ENCODE measurements around the genes COL1A1, XYLT2 and MYCBPAP.

DNA sequence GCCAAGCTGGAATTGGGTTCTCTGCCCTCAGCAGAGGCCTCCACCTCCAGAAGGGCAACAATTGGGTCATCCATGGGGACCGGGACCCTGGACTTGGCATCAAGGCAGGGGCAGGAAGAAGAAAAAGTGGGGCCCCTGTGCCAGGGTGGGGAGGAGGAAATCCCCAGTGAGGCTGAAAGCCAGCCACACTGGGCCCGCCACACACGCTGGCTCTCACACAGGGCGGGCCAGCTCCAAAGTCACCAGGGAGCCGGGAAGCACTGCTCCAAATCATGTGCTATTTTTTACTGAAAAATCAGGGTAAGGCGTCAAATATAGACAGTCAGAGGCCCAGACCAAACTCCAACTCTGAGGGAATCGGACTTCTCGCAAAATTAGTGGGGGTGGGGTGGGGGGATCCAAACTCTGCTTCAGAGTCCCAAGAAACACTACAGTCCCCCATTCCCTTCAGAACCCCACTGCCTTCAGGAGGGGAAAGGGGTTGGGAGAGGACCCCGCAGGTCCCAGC is 3.1 kb downstream of the PPP1R9B start:
- RRBS, 2 experiments, result no CpG with 5 or more reads among the region's 9 CpGs

DNA sequence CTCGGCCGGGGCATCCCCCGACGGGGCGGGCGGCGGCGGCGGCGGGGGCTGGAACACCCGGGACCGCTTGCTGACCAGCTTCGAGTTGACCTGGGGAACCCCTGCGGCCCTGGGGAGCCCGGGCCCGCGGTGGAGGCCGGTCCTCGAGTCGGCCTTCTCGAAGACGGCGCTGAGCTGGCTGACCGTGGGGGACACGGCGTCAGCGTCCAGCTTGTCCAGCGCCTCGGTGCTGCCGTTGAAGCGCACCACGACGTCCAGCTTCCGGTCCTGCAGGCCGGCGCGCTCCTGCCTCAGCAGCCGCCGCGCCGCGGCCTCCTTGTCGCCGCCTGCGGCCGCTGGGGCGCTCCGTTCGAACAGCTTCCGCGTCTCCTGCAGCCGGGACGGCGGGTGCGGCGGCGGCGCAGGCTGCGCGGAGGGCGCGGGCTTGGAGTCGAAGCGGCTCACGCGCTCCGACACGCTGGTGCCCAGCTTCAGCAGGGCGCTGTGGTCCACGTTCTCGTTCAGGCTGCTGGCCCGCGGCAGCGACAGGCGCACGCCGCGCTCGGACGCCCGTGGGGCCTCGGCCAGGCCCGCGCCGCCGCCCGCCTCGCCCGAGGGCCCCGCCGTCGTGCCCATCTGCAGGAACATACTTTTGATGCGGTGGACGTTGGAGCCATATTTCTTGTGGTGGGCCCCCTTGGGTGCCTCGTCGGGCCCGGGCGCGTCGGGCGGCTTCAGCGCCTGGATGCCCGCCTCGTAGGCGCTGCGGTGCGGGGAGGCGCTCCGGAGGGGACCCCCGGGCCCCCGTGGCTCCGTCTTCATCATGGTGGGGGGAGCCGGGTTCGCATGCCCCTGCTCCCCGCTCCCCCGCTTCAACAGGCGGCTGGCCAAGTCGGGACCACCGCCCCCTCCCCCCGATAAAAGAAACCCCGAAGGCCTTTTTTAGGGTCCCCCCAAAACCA is 497 bp downstream of the PPP1R9B start:
- RRBS, 2 experiments, result 1 to 2% methylated on average over 41 of the region's 121 CpGs

DNA sequence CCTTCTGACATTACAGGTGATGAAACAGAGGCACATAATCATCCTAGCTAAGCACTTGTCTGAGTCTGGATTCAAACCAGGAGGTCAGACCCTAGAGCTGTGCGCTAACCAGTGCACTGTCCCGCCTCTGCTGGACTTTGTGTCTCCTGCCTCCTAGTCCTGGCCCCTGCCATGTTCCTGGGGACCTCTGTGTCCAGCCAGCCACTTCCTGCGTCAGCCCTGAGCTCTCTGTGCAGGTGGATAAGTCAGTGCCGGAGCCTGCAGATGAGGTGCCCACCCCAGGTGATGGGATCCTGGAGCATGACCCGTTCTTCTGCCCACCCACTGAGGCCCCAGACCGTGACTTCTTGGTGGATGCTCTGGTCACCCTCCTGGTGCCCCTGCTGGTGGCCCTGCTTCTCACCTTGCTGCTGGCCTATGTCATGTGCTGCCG is 4.1 kb downstream of the SGCA start:
- RRBS, 2 experiments, result no CpG with 5 or more reads among the region's 7 CpGs

DNA sequence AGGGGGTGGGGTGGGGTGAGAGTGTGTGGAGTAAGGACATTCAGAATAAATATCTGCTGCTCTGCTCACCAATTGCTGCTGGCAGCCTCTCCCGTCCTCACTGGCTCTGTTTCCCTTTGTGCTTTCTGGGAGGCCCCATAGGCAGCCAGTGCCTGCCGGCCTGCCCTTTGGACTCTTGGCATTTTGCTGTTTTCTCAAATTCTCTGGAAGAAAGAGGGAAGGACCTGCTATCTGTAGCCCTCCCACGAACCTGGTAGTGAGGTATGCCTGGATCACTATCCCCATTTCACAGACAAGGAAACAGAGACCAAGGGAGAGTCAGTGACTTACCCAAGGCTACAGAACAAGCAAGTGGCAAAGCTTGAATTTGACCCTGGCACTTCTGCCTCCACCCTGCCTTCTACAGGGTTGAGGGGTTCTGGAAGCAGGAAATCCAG is 10.0 kb downstream of the SGCA start:
- RRBS, 2 experiments, result no CpG with 5 or more reads among the region's 3 CpGs

GRCh38 chr17:50177705-50178798 is 12.2 kb downstream of the SGCA start:
- RRBS, 2 experiments, result 1 to 3% methylated on average over 7 of the region's 29 CpGs

DNA sequence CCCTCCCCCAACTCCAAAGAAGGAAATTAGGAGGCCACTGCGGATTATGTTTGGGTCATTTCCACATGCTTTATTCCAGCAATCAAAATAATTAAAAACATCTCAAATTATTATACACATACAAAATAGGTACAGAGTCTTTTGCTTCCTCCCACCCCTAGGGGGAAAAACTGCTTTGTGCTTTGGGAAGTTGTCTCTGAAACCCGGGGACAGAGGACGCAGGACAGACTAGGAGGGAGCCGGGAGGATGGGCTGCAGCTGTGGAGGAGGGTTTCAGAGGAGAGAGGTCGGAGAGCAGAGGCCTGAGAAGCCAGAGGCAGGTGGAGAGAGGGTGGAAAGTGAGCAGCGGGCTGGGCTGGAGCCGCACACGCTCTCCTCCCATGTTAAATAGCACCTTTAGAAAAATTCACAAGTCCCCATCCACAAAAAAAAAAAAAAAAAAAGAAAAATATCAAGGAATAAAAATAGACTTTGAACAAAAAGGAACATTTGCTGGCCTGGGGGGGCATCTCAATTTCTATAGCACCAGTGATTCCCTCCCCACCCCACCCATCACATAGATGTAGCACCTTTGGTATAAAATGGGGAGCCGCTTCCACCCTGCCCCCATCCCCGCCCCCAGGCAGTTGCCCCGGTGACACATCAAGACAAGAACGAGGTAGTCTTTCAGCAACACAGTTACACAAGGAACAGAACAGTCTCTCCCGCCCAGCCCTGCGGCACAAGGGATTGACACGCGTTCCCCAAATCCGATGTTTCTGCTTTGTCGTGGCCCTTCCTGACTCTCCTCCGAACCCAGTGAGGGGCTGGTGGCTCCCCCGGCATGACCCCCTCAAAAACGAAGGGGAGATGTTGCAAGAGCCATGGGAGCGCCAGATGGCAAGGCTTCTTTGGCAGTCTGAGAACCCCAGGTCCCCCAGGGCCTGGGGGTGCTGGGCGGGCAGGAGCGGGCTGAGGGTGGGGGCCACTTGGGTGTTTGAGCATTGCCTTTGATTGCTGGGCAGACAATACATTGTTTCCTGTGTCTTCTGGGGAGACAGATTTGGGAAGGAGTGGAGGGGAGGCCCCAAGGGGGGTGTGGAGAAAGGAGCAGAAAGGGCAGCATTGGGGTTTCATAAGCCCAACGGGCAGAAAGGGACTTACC is 17.0 kb downstream of the COL1A1 start:
- RRBS, 2 experiments, result 67% methylated on average over 1 of the region's 25 CpGs; no CpG with 5 or more reads in 1 of the 2 experiments

GRCh38 chr17:50186229-50187396 is 14.8 kb downstream of the COL1A1 start:
- RRBS, 2 experiments, result 92 to 94% methylated on average over 5 of the region's 29 CpGs

- RRBS, 2 experiments, result 1 to 3% methylated on average over 22 of the region's 83 CpGs
Observed at GRCh38 chr17:50200634-50201717, at the start of gene COL1A1. TSS of gene COL1A1 (minus strand) at chr17:50201631.

DNA sequence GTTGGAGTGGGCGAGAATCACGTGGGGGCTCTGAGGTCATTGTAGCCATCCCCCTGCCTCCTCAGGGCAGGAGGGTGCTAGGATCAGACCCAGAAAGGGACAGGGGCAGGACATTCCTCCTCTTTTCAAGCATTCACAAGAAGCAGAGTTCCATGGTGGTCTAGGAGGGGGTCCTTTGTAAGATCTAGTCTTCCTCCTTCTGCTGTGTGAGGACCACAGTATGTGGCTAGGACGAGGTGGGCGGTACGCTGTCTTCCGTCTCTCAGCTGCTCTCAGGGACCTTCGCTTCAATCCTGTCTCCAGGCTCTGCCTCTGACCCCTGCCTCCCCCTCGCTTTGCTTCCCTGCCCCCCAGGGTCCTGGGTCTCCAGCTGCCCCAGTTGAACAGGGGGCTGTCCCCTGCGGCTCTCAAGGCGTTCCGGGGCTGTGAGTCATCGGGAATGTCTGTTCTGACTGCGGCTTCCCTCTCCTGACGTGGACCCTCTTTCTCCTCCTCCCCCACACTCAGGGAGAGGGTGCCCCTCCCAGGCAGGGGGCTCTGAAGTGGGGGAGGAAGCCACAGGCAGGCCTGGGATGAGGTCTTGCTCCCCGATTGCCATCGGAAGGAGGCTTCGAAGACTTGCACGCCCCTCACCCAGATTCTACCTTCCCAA is 8.8 kb upstream of the COL1A1 start:
- RRBS, 2 experiments, result no CpG with 5 or more reads among the region's 18 CpGs

DNA sequence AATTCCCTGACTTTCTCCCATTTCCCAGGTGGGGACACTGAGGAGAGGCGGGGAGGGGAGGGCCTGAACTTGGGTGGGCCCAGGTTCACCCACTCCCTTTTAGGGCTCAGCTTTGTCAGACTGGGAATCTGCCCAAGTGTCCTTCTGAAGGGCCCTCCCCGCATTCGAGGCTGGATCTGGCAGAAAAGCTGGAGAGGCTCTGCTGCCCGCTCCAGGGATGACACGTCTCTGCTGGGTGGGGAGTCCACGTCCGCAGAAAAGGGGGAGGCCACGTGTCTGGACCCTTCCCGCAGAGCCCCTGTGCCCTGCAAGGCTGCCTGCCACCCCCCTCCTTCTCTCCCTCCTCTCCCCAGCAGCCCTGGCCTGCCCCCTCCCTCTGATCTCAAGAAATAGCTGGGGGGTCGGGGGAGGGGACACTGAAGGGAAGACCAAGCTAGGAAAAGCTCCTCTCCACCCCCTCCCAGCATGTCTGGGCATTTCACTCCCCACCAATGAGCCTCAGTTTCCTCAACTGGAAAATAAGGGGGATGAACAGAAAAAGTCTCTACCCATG is 9.4 kb upstream of the COL1A1 start:
- RRBS, 2 experiments, result no CpG with 5 or more reads among the region's 10 CpGs

DNA sequence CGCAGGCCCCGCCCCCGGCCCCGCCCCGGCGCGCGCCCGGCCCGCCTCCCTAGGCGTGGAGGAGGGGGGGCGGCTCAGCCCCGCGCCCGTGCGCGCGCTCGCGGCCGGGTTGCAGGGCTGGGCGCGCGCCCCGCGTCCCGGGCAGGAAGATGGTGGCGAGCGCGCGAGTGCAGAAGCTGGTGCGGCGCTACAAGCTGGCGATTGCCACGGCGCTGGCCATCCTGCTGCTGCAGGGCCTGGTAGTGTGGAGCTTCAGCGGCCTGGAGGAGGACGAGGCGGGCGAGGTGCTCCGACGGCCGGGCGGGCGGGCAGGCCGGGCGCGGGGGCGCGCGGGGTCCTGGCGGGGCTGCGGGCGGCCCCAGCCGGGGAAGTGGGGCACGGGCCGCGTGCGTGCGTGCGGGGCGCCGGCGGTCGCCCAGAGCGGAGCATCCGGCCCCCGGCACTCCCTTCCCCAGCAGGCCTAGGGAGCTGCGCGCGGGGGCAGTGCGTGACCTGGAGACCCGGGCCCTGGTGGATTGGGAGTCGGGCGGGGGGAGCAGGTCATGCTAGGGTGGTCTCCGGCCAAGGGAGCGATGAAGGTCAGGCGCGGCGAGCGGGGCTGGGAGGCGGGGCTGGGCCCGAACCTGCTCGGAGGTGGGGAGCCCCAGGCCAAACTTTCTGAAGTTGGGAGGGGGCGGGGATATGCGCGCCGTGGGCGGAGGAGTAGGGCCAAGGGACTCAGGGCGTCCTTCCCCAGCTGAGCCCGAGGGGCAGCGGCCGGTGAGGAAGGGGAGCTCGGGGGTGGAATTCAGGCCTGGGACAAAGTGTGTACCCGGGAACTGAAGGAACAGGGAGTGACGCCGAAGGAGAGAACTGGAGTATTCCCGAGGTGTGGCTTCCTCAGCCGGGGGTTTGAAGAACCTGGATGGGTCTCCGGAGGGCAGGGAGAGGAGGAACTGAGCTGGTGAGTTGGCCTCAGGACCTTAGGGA is at the start of gene XYLT2:
XYLT2 (plus strand) TSS at position 135 of the 969 bp plus-strand sequence.
- RRBS, 2 experiments, result 2% methylated on average over 50 of the region's 100 CpGs

- RRBS, 2 experiments, result no CpG with 5 or more reads among the region's 13 CpGs
Observed at GRCh38 chr17:50347284-50348032, 1.5 kb downstream of the XYLT2 start.

- RRBS, 2 experiments, result no CpG with 5 or more reads among the region's 10 CpGs
Observed at GRCh38 chr17:50419718-50420076, 6.3 kb upstream of the ACSF2 start.

DNA sequence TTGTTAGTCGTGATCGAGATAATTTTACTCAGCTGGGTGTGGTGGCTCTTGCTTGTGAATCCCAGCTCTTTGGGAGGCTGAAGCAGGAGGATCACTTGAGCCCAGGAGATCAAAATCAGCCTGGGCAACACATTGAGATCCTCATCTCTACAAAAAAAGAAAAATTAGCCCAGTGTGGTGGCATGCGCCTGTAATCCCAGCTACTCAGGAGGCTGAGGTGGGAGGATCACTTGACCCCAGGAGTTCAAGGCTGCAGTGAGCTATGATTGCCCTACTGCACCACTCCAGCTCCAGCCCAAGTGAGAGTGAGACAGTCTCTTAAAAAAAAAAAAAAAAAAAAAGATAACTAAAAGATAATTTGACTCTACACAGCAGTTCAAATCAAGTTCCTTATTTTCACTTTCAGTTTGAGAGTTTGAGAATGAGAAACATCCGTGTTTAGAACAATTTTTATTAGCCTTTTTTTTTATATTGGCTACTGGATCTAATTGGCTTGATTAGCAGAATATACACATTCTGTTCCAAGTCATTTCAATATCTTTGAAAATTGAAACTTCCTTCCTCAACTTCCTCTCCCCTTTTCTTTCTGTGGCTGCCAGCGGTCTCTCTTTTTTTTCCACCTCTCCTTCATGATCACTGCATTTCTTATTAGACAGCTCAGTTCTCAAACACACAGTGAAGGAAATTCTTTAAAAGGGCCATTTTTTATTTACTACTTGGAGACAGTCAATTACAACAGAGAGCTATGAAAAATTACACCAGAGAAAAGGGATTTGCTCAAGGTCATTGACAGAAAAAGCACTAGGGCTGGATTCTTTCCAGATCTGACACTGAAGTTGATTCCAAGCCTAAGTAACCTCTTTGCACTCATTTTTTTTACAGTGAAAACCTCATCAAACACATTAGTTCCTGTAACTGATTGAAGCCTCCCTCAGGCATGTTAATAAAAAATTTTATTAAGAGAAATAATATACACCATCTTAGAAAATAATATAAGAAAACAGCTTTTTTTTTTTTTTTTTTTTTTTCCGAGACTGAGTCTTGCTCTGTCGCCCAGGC is 4.5 kb upstream of the ACSF2 start:
- RRBS, 2 experiments, result no CpG with 5 or more reads among the region's 7 CpGs

DNA sequence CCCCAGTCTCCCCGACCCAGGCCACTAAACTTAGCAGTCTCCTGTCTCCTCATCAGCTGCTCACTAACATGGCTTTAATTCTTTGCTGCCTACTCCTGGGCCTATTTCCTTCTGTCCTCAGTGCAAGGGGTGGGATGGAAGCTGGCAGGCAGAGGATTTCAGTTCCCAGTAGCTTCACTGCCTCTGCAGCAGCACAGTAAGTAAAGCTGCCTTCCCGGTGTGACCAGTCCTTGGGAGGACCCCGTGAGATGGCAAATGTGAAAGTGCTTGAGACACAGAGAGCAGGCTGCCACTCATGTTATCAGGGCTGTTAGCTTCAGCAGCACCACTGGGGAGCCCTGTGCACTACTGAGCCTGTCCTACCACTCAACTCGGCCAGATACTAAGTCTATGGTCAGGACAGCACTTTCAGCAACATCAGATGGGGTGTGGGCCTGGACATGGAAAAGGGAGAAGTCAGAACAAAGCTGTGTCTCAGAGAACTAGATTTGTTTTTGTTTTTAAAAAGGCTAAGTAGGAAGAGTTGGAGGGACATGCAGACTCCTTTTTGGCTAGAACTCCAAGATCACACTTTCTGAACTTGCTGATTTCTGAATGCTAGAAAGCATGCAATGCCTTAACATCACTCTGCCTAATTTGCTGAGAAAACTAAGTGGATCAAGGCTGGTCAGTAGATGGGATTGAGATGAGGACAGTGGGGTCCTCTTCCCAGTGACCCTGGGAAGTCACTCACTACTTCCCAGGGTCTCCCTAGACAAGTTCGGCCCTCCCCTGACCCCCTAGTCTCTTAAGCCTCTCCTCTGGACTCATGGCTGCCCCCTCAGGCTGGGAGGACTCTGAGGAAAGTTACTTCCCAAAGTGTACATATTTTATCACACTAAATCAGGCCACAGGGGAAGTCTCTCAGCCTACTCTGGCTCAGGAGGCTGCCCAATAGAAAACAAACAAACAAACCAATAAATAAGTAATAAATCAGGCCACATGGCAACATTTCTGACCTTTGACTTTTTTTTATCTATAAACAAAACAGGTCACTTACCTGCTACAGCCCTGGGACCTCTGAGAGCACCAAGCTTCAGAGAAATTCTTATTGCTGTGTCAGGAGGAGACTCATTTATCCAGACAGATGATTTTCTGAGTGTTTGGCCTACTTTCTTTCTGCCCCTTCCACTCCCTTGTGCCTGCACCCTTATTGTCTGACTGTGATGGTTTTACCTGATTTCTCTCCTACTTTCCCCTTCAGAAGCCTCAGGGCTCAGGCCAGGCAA is 1.2 kb downstream of the ACSF2 start:
- RRBS, 2 experiments, result no CpG with 5 or more reads among the region's 5 CpGs

GRCh38 chr17:50440235-50440890 is 14.3 kb downstream of the ACSF2 start:
- RRBS, 2 experiments, result no CpG with 5 or more reads among the region's 4 CpGs

DNA sequence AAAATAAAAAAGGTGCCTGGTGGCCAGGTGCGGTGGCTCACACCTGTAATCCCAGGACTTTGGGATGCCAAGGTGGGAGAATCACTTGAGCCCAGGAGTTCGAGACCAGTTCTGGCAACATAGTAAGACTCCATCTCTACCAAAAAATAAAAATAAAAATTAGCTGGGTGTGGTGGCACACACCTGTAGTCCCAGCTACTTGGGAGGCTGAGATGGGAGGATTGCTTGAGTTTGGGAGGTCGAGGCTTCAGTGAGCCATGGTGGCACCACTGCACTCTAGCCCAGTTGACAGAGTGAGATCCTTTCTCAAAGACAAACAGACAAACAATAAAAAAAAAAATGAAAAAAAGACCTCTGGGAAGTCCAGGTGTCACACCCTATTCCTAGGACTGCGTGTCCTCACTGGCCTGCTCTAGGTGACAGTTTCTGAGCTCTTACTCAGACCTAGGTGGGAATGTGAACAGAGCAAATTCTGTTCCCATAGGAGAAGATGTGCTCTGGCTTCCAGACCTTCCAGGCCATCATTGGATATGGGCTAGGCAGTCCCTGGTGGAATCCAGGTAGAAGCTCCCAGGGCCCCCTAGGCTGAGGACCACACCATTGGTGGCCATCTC is 11.8 kb downstream of the CHAD start:
- RRBS, 2 experiments, result no CpG with 5 or more reads among the region's 4 CpGs

- RRBS, 2 experiments, result no CpG with 5 or more reads among the region's 8 CpGs
Observed at GRCh38 chr17:50463051-50463524, 5.6 kb downstream of the CHAD start.

- RRBS, 2 experiments, result 1 to 2% methylated on average over 37 of the region's 91 CpGs
Observed at GRCh38 chr17:50507608-50508922, at the start of gene MYCBPAP. TSS of gene MYCBPAP (plus strand) at chr17:50508439.

DNA sequence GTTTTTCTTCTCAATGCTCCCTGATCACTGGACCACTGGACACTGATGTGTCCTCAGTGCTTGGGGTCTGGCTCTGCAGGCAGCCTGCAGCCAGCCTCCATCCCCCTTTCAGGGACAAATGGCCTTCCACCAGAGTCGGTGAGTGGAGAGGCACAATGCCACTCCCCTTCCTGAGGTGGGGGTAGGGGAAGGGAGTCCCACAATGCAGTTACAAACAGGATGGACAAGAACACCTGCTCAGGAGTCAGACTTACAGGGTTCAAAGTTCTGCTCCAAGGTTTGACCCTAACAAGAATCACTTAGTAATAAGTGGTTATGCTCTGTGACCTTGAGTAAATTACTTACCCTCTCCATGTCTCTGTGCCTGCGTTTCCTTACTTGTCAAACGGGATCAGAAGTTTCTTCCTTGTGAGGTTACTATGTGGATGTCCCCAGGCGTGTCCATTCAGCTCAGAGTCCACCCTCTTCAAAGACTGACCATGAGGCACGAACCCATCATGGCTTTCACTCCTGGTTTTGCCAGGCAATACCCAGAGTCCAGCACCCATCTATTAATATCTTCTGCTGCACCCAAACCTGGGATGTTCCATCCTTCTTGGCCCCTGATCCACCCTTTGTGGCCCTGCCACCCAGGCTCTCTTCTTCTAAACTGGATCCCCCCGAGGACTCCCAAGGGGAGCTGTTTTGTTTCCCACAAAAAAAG is 3.4 kb upstream of the SPATA20 start:
- RRBS, 2 experiments, result no CpG with 5 or more reads among the region's 6 CpGs